Neural cell (in vitro differentiated cells): ENCODE measurements around a stretch of chr6.

- RAMPAGE, long total RNA, result no peak
Measured at GRCh38 chr6:147887-148390, 144.3 kb upstream of the DUSP22 start.

DNA sequence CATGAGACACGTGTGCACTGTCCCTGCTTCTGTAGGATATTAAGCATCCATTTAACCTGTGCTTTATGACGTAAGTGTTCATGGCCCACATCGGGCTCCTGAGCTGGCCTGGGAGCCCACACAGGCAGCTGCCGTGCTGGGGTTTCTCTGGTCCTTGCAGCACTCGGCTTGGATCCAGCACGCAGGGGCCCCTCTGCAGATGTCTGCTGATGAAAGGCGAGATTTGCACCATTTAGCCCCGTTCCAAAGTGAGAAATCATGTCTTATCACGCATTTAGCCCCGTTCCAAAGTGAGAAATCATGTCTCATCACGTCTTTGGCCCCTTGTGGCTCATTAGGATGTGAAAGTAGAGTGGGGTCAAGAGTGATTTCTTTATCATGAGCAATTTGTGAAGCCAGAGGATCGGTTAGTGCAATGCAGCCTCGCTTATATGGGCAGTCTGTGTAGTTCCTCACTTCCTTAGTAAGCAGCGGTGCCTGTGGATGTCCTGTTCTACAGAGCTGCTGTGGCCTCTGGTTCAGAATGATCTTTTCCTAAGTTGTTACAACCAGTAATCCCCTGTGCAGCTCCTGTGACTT is 25.4 kb downstream of the DUSP22 start:
- RAMPAGE, long total RNA, result no peak

DNA sequence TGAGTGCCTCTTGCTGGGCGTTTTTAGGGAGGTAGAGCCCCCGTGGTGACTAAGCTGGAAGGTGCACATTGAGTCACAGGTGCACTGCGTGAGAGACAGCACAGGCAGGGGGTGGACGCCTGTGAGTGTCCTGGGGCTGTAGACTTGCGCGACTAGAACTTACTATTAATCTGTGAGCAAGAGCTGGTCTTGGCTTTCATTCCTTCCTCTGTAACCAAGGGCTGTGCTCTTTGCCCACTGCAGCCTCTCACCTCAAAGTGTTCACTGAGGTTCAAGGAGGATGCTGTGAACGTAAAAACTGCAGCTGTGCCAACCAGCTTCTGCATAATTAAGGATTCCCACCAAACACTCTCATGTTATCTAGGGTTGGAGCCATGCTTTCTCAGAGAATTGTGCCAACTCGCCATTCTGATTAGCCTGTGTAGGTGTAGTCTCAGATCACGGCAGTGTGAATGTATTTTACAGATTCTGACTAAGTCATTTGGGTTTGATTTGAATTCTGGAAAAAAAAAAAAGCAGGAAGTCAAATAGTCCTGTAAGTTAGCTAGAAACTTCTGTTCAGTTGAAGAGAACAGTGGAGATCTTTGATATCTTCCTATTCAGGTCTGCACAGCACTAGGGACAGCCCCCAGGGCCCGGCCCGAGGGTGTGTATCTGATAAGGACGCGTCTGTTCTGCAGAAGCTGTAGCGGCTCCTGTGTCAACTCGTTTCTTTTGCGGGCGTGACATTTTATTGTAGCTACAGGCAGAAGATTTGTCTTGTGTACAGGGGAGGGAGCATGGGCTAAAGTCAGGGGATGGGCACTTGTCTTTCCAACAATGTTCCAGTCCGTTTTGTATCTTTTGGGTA is 12.1 kb downstream of the IRF4 start:
- RAMPAGE, long total RNA, result no peak

DNA sequence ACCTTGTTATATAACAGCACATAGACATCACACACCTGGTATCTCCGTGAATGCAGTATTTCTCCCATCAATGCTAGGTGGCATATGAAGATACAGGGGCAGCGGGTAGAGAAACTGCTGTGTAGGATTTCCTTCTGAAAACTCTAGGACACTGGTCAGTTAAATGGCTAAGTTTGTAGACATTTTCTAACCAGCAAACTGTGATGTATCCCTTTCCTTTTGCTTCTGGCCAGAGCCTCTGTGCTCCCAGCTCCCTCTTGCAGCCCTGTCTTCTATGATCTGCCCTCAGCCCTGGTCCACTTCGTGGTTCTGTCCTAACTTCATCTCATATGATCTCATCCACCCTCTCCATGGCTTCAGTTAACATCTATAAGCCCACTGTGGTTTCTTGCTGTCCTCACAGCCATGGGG is 81.7 kb downstream of the IRF4 start:
- RAMPAGE, long total RNA, result no peak

- RAMPAGE, long total RNA, result start-site peak on the plus strand at chr6:692519-692587, 16 and 26 reads in 2 replicates; start-site peak on the plus strand at chr6:692682-692737, 7 and 7 reads in 2 replicates
Measured at GRCh38 chr6:692161-692894, 611 bp downstream of the EXOC2 start.

- RAMPAGE, long total RNA, result no peak
Measured at GRCh38 chr6:814394-814862, 121.5 kb upstream of the EXOC2 start.

- RAMPAGE, long total RNA, result no peak
Measured at GRCh38 chr6:900639-901435, 207.9 kb upstream of the EXOC2 start.

DNA sequence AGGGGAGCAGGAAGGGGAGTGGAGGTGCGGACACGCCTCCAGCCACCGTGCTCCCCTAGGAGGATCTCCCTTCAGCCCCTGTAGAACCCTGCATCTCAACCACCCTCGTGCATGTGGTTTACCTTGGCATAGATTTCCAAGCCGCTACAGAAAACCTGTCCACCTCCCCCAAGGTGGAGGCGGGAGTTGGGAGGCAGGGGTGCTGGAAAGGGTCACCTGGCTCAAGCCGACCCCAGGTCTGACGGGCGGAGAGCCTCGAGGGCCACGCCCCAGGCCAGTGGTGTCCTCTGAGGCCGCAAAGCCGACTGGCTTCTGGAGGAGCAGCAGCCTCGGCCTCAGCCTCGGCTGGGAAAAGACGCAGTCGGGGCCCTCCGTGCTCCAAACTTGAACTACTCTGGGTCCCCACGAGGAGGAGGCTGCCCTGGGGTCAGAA is 6.4 kb upstream of the FOXF2 start:
- RAMPAGE, long total RNA, result no peak

DNA sequence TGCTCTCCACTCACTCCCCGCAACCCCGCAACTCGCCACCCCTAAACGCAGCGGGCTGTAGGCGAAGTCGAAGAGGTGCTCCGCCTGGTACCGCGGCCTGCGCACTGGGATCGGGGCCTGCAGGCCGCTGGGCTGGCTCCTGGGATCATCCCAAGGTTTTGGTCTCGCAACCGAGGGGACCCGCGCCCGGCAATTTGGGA is 4.7 kb upstream of the FOXF2 start:
- RAMPAGE, long total RNA, result no peak

DNA sequence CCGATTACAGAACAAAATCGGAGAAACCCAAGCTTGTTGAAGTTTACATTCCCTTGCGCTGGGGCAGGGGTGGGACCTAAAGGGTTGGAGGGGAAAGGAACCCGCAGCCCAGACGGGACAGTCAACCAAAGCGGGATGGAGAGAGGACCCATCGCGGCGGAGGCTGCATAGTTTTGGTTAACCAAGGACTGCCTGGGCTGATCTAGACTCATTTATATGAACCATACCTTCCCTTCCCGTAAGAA is 3.7 kb upstream of the FOXF2 start:
- RAMPAGE, long total RNA, result no peak

GRCh38 chr6:1468243-1468560 is 78.8 kb downstream of the FOXF2 start:
- RAMPAGE, long total RNA, result no peak

- RAMPAGE, long total RNA, result no peak
Measured at GRCh38 chr6:1594229-1594816, 15.4 kb upstream of the FOXC1 start.

DNA sequence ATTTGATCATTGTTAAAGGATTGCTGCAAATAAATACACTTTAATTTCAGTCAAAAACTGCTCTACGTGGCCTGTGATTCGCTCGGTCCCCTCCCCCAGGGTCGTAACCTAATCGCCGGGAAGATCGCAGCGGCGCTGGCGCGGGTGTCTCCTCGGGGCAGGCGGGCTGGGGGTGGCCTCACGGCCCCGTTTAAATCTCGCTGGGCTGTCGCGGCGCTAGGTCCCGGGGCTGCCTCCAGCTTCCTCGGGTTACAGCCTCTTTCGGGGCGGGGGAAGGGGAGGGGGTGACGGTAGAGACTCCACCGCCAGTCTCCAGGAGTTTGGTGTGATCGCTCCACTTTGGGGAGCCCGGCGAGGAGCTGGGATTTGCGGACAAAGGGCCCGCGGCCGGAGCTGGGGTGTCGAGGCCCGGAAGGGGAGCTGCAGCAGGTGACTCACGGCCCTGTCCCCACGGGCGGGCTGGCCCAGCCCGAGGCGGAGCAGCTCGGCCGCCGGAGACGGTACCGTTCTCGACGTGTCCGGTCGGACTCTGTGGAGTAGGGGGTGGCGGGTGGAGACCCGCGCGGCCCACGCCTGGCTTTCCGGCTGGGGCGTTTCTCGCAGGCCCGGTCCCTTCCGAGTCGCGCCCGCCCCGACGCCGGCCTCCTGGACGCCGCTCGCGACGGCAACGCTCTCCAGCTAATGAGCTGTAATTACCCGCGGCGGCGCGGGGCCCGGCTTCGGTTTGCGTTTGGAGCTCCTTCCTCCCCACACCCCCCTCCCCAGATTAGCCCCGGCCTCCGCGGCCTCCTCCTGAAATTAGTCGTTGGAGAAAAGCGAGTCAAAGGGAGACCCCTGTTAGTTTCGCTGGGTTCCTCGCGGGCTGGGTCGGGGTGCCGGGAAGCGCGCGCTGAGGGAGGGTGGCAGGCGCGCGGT is 4.4 kb downstream of the FOXC1 start:
- RAMPAGE, long total RNA, result no peak

DNA sequence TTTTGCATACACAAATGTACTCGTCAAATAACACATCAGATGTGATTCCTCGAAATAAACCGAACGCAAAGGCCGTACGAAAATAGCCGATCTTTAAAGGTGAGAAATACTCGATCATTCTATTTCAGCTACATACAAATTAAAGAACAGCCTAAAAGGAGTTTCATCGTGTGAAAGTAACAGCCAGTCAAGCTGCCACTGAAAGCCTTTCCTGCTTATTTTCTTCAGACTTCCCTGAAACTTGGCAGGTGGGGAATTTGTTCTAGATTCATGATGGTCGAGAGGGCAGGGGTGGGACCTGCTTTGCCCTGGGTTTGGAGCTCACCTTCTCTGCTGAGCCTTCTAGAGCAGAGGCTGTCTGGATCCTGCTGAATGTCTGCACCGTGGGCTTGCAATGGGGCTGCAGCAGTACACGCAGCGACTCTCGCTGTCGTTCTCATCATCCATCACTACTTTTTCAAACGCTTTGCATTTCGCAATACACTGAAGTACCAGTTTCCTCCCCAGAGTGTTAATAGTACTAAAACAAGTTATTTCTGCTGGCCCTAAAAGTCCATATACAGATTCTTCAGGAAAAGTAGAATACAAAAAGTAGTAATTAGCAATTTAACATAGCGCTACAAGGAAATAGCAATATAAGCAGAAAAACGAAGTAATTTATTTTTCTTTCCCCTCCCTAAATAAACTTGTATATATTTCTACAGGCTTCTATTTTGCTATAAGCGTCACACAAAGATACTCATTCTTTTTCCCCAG is 16.3 kb downstream of the FOXC1 start:
- RAMPAGE, long total RNA, result no peak

DNA sequence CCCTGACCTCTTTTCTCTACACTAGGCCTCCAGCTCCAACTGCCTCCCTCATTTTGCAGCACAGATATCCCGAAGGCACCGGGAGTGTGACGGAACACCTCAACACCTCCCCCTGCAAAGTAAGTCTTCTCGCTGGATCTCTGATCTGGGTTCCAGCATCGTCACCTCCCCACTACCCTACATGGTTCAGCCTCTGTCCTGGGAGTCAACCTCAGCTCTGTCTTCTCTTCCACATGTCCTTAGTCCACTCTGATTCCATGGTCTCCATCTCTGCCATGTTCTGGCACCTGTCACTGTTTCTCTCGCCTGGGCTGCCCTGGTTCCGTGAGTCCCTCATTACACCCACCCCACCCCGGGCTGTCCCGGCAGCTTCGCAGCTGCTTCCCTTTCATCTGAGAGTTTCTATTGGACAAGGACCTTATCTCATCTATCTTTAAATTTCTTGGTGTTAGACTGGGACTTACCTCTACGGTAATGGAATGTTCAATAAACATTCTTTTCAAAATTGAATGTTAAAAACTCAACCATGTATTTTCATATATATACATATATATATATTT is 108.6 kb downstream of the FOXC1 start:
- RAMPAGE, long total RNA, result no peak

GRCh38 chr6:1762237-1762790 is 152.6 kb downstream of the FOXC1 start:
- RAMPAGE, long total RNA, result no peak

DNA sequence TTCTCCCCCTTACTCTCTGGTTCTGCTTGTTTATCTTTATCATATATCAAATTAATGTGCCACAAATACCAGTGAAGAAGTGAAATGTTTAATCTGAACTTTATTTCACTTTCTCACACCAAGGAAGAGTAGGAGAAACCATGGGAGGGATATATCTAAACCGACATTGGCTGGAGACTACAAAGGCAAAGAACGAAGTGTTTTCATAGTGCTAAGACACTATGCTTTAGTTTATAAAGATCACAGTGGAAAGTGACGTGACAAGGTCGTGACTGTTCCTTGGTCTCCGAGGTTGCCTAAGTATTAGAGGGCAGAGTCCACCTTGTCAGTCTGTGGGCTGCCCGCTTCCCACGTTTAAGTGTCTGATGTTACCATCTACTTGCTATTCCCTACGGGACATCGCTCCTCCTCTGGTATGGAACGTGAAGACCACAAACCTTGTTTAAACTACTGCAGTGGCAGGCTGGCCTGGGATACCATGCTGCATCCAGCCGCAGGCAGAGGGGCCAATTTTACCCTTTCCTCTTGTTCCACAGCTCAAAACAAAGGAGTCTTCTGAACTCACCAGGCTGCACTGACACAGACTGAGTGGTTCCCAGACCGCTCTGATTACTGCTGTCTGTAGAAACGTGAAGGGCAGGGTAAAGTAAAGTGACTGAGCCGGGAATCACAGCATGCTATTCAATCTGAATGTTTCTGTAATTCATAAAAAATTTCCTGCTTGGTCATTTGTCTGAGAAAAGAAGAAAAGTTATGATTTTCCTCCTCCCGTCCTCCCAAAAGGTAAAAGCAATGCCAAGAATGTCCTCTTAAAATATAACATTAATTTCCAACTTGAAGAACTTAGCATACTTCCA is 275.8 kb downstream of the FOXC1 start:
- RAMPAGE, long total RNA, result no peak

DNA sequence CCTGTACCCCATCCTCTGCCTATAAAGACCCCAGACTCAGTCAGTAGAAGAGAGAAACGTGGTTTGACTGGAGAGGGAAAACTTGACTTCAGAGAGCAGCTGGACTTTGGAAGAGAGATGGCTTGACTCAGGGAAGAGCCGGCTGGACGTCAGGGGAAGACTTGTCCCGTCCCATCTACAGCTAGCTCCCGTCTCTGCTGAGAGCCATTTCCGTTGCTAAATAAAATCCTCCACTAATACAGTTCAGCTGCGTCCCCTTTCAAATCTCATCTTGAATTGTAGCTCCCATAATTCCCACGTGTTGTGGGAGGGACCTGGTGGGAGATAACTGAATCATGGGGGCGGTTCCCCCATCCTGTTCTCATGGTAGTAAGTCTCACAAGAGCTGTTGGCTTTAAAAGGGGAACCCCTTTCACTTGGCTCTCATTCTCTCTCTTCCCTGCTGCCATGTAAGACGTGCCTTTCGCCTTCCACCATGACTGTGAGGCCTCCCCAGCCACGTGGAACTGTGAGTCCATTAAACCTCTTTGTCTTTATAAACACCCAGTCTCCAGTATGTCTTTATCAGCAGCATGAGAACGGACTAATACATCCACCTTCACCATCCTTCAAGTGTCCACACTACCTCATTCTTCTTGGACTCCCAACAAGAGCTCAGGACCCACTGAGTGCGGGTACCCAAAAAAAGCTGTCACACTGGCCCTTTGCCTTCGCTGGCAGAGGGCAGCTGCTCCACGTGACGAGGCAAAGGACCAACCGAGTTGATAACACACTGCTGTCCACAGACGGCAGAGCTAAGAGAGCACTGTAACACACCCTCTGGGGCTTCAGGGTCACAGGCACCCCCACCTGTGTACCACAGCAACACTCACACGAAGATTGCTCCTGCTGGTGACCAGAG is 313.1 kb downstream of the FOXC1 start:
- RAMPAGE, long total RNA, result no peak

DNA sequence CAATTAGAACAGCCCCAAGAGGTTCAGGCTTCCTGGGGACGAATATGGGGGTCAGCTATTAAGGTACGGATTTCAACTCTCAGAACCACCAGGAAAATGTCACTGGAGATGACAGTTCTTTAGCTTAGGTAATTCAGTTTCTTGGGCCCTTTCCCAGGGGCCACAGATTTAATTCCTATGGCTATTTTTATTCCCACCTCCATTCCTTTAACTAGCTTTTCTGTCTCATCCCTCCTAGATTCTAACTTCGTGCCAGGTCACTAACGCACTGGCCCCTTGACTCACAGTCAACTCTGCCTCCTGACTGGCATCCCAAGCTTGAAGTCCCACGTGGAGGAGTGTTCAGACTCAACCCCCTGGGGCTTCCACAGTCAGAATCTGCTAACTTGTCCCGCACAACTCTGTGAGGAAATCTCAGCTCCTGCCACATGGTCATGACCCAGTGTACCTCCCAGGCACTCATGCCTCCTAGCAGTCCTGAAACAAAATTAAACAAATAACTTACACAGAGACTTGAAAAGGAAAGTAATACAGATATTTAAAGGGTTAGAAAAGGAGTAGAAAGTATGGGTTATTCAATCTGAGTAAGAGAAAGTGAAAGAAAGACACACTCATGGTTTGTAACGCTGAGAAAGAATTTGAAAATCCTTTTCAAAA is 135.0 kb downstream of the GMDS start:
- RAMPAGE, long total RNA, result no peak

- RAMPAGE, long total RNA, result no peak
Measured at GRCh38 chr6:2259090-2259433, 13.7 kb upstream of the GMDS start.